ENCODE results near the genes MRPS16 and CFAP70.

DNA sequence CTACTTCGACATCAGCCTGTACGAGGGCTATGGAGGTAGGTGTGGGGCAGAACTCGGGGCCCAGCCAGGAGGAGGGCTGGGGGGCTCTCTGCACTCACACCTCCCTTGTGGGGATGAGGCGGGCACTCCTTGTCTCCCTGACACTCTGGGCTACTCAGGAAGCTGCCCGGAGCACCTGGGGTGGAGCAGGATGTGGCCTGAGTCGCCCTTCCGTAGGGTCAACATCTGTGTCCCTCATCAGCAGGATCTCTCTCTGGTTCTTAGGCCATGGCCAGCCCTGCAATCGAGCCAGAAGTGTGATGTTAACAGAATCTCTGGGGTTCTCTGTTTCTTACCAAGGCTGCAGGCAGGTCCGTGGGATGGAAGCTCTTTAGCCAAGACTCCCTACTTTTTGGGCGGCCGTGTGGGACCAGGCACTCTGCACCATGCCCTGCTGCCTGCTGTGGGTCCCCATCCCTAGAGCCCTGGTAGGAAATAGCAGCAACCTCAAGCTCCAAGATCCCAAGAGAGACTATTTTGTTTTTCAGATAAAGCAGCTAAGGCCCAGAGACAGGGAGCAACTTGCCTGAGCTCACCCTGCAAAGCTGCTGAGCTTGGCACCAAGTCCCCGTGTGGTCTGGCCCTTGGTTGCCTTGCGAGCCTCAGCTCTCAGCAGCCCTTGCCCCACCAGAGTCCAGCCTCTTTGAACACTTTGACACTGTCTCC, 40.0 kb downstream of the C10orf105 start:
- PRO-cap, 6 experiments = peak in 5 of 6 experiments; most common plus-strand start position 291 of the sequence (in 2); most common minus-strand start position 115 of the sequence (in 5)
- RAMPAGE, long total RNA, 2 experiments = no peak in any of the 2 experiments
- RRBS = no CpG with 5 or more reads among the region's 13 CpGs

- PRO-cap, 6 experiments = no peak in any of the 6 experiments
- RAMPAGE, long total RNA, 2 experiments = no peak in any of the 2 experiments
- RRBS = no CpG with 5 or more reads among the region's 10 CpGs
Observed at GRCh38 chr10:71726808-71727190, 7.2 kb upstream of the C10orf105 start.

- PRO-cap, 6 experiments = no peak in any of the 6 experiments
- RAMPAGE, long total RNA, 2 experiments = no peak in any of the 2 experiments
- RRBS = no CpG with 5 or more reads among the region's 6 CpGs
Observed at GRCh38 chr10:71747216-71747944, 25.9 kb downstream of the VSIR start.

GRCh38 chr10:71760653-71761856, 12.3 kb downstream of the VSIR start:
- PRO-cap, 6 experiments = peak in 1 of 6 experiments; most common minus-strand start chr10:71761703 (in 1)
- RAMPAGE, long total RNA, 2 experiments = no peak in any of the 2 experiments
- RRBS = no CpG with 5 or more reads among the region's 21 CpGs

GRCh38 chr10:71808988-71809311, 35.6 kb upstream of the VSIR start:
- PRO-cap, 6 experiments = no peak in any of the 6 experiments
- RAMPAGE, long total RNA, 2 experiments = no peak in any of the 2 experiments
- RRBS = no CpG with 5 or more reads among the region's 1 CpG

- PRO-cap, 6 experiments = peak in 1 of 6 experiments; most common minus-strand start chr10:71812959 (in 1)
- RAMPAGE, long total RNA, 2 experiments = no peak in any of the 2 experiments
- RRBS = no CpG with 5 or more reads among the region's 16 CpGs
Observed at GRCh38 chr10:71812713-71813415, 38.2 kb downstream of the PSAP start.

- PRO-cap, 6 experiments = peak in 6 of 6 experiments; most common plus-strand start chr10:71963453 (in 4); most common minus-strand start chr10:71963248 (in 1)
- RAMPAGE, long total RNA, 2 experiments = no peak in any of the 2 experiments
- RRBS = 7% methylated on average over 12 of the region's 31 CpGs
Observed at GRCh38 chr10:71963038-71963940, 906 bp upstream of the CHST3 start.

DNA sequence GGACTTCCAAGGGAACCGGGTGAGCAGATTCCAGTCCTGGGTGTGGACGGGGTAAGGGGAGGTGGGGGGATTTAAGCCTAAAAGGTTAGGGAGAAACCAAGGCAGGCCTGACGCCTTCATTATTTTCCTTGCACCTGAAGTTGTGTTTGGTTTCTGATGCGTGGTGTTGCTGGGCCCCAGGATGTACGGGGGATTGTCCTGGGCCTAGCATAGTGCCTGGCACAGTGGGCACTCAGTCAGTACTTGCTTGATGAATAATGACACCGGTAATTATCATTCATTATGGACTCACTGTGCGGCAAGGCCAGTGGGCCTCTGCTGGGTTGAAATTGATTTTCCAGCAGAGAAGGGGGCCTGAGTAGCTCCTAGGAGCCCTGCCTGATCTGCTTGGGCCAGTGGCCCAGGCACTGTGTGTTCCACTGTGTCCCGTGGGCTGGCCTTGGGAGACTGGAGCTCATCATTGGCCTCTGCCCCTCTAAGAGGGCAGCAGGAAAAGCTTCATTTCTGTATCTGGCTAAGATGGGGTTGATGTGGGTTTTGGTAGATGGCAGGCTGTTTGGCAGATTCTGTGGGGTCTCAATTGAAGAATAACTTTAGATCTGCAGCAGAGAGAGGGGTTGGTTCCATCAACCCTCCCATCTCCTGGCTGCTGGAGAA, 1.4 kb downstream of the CHST3 start:
- PRO-cap, 6 experiments = peak in 5 of 6 experiments; most common plus-strand start position 154 of the sequence (in 1); most common minus-strand start position 389 of the sequence (in 2)
- RAMPAGE, long total RNA, 2 experiments = no peak in any of the 2 experiments
- RRBS = no CpG with 5 or more reads among the region's 8 CpGs

GRCh38 chr10:72009135-72010123, 45.2 kb downstream of the CHST3 start:
- PRO-cap, 6 experiments = peak in 2 of 6 experiments; most common plus-strand start chr10:72009522 (in 1); most common minus-strand start chr10:72009441 (in 1)
- RAMPAGE, long total RNA, 2 experiments = no peak in any of the 2 experiments
- RRBS = no CpG with 5 or more reads among the region's 21 CpGs

- PRO-cap, 6 experiments = no peak in any of the 6 experiments
- RAMPAGE, long total RNA, 2 experiments = no peak in any of the 2 experiments
- RRBS = no CpG with 5 or more reads among the region's 17 CpGs
Observed at GRCh38 chr10:72066660-72067356, 21.5 kb downstream of the SPOCK2 start.

DNA sequence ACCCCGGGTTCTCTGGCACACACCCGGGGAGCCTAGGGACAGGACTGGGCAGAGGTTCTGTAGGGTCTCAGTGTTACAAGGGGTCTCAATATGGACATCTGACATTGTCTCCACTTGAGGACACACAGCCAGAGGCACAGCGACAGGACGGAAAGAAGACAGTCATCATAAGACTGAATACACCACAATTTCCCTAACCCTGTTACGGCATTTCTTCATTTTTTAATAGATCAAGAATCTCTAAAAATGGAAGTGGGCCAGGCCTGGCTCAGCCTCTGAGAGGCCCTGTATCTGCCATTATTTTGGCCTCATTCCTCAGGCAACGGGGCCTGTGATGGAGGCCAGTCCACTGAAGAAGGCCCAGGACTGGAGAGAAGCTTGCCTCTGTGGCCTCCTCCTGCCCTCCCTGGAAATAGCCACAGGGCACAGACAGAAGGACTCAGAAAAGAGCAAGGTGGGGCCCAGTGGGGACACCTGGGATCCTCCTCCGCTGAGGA, 8.3 kb downstream of the SPOCK2 start:
- PRO-cap, 6 experiments = no peak in any of the 6 experiments
- RAMPAGE, long total RNA, 2 experiments = no peak in any of the 2 experiments
- RRBS = no CpG with 5 or more reads among the region's 7 CpGs

DNA sequence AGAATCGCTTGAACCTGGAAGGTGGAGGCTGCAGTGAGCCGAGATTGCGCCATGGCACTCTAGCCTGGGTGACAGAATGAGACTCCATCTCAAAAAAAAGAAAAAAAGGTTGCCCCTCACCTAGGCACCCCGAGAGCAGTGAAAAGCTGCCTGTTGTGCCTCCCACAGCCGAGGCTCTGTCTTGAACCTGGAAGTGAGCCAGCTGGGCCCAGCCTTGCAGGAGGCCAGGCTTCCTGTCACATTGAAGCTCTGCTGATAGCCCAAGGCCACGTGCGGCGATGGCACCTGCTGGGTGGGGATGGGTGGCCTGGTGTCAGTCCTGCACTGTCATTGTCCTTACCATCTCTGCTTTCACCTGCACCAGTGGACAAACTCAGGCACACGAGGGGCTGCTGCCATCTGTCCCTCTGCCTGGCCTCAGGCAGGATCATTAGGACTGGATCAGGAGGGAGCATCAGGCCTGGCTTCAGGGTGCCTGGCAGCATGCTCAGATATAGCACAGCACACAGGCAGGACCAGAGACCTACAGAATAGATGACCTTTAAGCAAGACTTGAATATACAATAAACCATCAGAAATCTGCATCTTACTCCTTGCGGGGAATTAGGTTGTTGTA, 37.7 kb downstream of the DNAJB12 start:
- PRO-cap, 6 experiments = no peak in any of the 6 experiments
- RAMPAGE, long total RNA, 2 experiments = no peak in any of the 2 experiments
- RRBS = no CpG with 5 or more reads among the region's 10 CpGs

GRCh38 chr10:72353250-72353934, 1.3 kb downstream of the DNAJB12 start:
- PRO-cap, 6 experiments = peak in 3 of 6 experiments; most common plus-strand start chr10:72353856 (in 2)
- RAMPAGE, long total RNA, 2 experiments = no peak in any of the 2 experiments
- RRBS = 37% methylated on average over 6 of the region's 15 CpGs

DNA sequence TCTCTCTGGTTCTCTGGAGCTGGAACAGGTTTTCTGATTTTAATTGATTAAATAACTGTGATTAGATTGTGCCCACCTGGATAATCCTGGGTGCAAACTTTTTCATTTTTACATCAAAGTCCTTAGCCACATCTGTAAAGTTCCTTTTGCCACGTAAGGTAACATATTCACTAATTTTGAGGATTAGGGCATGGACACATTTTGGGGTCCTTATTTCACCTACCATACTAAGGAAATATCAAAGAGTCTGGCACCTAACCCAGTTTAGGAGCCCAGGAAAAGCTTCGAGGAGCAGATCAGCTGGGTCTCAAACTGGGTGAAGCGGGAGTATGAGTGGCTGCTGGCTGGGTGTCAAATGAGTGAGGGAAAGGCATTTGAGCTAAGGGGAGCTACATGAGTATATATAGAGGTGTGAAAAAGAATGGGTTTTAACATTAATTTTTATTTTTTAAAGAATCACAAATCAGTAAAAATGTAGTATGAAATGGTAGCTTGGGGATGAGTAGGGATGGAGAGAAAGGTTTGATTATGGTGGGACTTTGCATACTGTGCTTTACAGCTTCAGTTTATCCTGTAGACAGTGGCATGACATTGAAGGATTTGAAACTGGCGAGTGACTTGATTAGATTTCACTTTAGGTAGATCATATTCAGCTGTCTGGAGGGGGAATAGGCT, 71.3 kb downstream of the MCU start:
- PRO-cap, 6 experiments = no peak in any of the 6 experiments
- RAMPAGE, long total RNA, 2 experiments = no peak in any of the 2 experiments
- RRBS = no CpG with 5 or more reads among the region's 4 CpGs

DNA sequence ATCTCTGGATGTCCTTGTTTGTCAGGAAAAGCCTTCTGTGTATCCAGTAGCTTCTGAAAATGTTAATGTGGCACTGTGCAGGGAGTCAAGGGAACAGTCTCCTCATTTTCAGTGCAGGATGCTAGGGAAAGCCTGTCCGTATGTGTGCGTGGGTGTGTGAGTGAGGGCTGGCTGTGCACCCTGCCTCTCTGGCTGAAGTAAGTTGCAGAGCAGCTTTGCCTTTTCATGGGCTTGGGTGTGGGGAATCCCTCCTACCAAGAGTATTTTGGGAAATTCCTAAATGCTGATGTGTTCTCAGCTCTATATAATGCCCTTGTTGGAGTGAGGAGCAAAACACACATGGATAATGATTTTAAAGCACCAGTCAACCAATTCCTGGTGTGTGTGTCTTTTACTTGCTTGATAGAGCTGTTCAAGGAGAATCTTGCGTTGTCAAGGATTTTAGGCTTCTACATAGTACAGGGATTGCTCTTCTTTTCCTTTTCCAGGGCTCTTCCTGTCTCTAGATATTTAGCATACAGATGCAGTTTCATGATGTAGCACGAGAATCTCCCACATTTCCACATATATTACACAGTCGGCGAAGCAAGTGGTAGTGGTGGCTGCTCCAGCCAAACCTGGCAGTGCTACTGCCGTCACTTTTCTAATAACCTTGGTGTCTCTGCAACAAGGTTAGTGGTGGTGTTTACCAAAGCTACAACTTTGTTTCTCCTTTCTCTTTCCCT, 92.8 kb downstream of the MCU start:
- PRO-cap, 6 experiments = peak in 1 of 6 experiments; most common minus-strand start position 199 of the sequence (in 1)
- RAMPAGE, long total RNA, 2 experiments = no peak in any of the 2 experiments
- RRBS = no CpG with 5 or more reads among the region's 7 CpGs

- PRO-cap, 6 experiments = no peak in any of the 6 experiments
- RAMPAGE, long total RNA, 2 experiments = no peak in any of the 2 experiments
- RRBS = no CpG with 5 or more reads among the region's 2 CpGs
Observed at GRCh38 chr10:73136523-73136887, 26.2 kb downstream of the NUDT13 start.

DNA sequence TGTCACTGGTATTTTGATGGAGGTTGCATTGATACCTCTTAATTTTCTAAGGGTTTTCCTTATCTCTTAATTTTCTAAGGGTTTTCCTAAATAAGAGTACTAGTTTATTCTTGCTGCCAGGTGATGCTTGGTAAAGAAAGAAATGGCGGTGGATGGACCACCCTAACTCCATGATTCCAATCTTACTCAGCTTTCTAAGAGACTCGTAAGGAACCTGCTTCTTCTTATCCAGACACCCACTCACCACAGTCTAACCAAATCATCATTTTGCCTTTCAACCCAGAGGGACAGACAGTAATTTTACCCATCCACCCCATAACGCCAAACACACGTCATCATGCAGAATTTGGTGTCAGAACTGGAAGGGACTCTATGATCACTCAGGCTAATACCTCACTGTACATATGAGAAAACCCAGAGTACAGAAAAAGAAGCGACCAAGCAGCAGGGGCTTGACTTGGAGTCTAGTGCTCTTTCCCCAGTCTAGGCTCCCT, 425 bp downstream of the ECD start:
- PRO-cap, 6 experiments = no peak in any of the 6 experiments
- RAMPAGE, long total RNA, 2 experiments = no peak in any of the 2 experiments
- RRBS = no CpG with 5 or more reads among the region's 5 CpGs

DNA sequence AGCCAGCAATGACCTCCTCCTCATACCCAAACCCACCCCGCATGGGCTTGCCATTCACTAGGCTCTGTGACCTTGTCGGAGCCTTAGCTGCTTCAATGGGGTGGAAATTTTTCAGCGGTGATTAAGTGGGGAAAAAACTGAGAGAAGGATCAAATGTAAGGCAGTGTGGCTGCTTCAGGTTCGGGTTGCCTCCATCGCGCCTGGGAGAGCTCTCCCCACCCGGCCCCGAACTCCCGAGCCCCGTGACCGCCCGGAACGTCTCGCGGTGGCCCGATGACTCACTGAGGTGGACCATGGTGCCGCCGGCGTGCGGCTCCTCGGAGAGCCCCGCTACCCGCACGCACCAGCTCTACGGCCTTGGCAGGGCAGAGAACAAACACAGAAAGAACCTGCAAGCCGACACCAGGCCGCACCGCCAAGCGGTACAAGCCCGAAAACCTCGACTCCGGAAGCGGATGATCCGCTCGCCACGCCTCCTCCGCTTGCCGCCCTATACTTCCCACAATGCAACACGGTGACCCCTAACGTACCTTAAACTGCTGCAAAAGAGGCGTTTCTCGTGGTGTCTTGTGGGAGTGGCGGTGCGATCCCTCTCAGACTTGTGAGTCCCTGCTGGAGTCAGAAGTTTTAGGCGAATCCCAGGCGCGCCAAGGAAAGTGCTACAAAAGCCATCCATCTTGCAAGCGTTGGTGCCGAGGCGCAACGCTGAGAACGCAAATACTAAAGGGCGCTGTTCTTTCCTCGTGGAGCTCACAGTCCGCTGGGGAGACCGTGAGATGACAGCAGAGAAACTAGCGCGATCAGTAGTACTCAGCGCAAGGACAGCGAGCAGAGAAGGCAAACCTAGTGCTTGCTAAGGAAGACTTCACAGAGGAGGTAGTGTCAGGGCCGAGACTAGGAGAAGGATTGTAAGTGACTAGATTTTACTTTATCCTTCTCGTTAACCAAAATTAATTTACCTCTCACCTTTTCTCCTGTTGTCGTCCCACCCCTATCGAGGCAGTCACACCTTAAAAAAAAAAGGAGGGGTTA, at the start of gene MRPS16:
Gene MRPS16, minus strand, starts transcription at position 457 of the 1,032 bp plus-strand sequence.
- PRO-cap, 6 experiments = peak in 6 of 6 experiments; most common plus-strand start position 596 of the sequence (in 3); most common minus-strand start position 457 of the sequence (in 6)
- RAMPAGE, long total RNA, 2 experiments = start-site peak on the plus strand in 2 of 2 experiments, centred at positions 579 to 583 of the sequence, 15 to 18 reads per replicate; start-site peak on the minus strand in 2 of 2 experiments, centred at positions 443 to 454 of the sequence, 1,024 to 1,112 reads per replicate
- RRBS = 2% methylated on average over 7 of the region's 64 CpGs

- PRO-cap, 6 experiments = no peak in any of the 6 experiments
- RAMPAGE, long total RNA, 2 experiments = no peak in any of the 2 experiments
- RRBS = no CpG with 5 or more reads among the region's 4 CpGs
Observed at GRCh38 chr10:73253220-73253706, 819 bp upstream of the MRPS16 start.

DNA sequence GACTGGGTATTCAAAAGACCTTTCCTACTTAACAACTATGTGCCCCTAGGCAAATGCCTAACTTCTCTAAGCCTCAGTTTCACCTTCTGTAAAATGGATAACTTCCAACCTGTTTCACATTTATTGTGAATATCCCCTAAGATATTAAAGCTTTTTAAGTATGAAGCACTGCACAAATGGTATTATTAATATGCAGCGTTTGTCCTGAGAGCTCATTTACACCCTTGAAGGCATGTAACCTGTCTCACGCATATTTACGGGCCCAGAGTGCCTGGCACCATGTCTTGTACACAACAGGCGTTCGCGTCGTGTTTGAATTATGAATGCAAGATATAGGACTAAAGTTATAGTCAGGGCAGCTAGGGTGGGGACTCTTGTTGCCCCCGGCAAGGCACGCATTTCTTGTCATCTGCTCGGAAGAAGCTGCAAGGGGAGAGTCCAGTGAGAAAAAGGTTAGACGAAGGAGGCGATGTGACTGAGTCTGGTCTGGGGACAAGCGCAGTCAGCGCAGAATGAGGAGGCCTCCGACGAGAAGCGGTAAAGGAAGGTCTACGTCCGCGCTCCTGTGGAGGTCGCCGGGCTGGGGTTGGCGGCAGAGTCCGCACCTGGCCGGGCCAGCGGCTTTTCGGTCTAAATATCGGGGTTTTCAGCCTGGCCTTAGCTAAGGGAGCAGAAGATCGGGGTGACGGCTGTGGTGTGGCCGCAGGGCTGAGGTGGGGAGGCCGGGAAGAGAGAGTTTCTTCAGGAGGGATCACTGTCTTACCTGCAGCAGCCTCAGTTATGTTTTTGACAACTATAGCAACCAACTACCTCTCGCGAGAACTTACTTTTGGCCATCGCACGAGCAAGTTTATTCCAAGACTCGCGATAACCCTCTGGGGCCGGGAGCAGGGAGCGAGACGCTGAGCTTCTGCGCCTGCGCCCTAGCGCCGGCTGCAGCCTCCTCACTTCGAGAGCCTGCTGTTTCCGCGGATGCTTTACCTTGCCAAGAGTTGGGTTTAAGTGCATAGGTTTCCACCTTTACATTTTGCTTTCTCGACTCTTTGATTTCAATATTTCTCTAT, at the start of gene CFAP70:
Gene CFAP70, minus strand, starts transcription at position 914 of the 1,064 bp plus-strand sequence.
- PRO-cap, 6 experiments = peak in 6 of 6 experiments; most common plus-strand start position 926 of the sequence (in 6); most common minus-strand start position 782 of the sequence (in 3)
- RAMPAGE, long total RNA, 2 experiments = start-site peak on the minus strand in 1 of 2 experiments, centred at position 792 of the sequence, 5 reads per replicate
- RRBS = 1% methylated on average over 12 of the region's 49 CpGs

Measured in heart left ventricle (tissue), 7 donors.